HTR-8/SVneo (cell line): ENCODE measurements around a stretch of chr11.

GRCh38 chr11:112778591-112778854 is 182.7 kb upstream of the NCAM1 start:
- RRBS: no CpG with 5 or more reads among the region's 5 CpGs

DNA sequence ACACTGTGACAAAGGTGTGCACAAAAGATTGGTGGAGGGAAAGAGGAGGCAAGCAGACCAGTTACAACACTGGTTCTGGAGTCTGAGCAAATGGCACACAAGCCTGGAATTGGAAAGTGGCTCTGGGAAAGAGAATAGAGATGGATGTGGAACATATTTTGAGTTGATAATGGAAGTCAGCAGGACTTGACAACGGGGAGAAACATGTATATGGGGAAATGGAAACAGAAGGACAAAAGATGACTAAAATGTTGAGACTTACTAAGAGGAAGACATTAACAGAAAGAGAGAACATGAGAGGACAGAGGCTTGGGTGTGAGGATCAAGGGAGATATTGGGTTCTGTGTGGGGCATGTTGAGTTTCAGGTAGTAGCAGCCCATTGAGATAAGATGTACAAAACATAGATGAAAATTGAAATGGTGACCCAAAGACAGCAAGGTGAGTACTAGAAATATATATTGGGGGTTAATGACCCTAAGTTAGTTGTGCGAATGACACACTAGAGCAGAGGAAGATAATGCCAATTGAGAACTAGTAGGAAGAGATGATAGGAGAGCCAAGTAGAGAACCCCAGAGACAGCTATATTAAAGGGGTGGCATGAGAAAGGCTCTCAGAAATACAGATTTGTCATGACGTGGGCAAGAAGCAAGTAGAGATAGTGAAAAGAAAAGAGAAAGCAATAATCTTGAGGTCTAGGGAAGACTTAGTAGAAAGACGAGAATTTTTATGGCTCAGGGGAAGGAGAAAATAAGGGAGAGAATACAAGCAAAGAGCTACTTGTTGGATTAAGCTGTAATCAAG is 158.2 kb upstream of the TTC12 start:
- RRBS: no CpG with 5 or more reads among the region's 4 CpGs

GRCh38 chr11:114085877-114086641 is 26.5 kb downstream of the ZBTB16 start:
- RRBS: no CpG with 5 or more reads among the region's 9 CpGs

DNA sequence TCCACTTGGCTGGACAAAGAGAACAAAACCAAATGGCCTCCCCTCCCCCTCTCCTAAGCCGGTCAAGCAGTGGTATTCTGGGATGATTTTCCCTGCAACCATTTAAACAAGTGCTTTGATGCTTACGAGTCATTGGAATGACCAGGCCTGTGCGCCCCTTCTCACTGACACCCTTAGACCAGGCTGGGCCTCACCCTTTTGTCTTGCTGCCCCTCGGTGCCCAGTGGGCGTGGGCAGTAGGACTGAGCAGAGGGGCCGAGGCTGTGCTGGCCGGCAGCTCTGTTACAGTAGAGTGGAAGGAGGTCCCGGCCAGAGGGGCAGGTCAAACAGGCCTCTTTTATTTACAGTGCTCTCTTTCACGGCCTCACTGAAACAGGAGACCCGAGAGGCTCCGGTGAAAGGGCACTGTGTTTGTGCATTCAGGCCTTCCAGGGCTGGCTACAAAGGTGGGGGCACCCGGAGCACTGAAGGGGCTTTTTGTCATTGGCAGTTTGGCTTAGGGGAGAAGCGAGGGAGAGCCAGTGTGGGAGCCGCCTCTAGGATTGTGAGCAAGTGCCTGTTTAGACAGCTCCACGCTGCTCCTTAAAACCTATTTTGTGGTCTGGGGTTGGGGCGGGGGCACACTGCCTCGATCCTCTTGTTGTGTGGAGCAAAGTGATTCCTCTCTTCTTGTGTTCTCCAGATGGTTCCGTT is 32.4 kb downstream of the ZBTB16 start:
- RRBS: 54% methylated on average over 5 of the region's 18 CpGs

GRCh38 chr11:114153124-114153852 is 93.8 kb downstream of the ZBTB16 start:
- RRBS: no CpG with 5 or more reads among the region's 6 CpGs

- RRBS: 60% methylated on average over 11 of the region's 15 CpGs
Measured at GRCh38 chr11:114155030-114155604, 95.6 kb downstream of the ZBTB16 start.

GRCh38 chr11:114162711-114163840 is 103.6 kb downstream of the ZBTB16 start:
- RRBS: no CpG with 5 or more reads among the region's 24 CpGs

GRCh38 chr11:114187024-114187994 is 108.9 kb upstream of the NNMT start:
- RRBS: no CpG with 5 or more reads among the region's 11 CpGs

DNA sequence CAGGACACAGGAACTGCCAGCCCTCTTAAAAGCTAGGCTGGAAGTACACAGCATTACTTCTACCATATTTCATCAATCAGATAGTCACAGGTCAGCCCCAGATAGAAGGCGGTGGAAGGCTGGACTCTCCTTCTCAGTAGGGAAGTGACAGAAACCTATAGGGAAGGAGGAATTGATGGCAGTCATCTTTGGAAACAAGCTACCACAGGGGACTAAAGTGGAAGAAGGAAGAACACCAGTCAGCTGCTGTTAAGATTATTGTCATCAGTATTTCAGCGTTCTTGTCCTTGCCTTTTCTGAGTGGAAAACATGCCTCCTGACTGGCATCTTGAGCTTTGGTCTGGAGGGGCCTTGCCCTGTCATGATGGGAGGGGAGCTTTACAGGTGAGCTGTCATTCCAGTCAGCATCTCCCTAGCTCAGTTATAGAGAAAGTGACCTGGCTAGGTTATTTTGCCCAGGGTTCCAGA is 103.9 kb upstream of the NNMT start:
- RRBS: no CpG with 5 or more reads among the region's 2 CpGs

- RRBS: no CpG with 5 or more reads among the region's 8 CpGs
Measured at GRCh38 chr11:114219540-114220542, 76.4 kb upstream of the NNMT start.

DNA sequence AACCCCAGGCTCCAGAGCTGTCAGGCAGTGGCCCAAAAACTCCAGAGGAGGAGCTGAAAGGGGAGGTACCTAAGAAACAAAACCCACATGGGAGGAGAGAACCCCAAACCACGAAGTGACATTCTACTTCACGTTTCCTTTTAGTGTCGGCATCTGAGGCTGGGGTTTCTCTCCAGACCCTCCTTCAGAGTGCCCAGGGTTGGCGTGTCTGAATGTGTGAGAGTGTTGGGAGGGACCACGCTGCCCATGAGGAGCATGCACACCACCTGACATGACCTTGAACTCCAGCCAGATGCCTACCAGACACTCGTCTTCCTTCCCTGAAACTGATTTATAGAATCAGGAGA is 69.8 kb upstream of the NNMT start:
- RRBS: no CpG with 5 or more reads among the region's 6 CpGs

GRCh38 chr11:114254846-114255388 is 41.3 kb upstream of the NNMT start:
- RRBS: no CpG with 5 or more reads among the region's 10 CpGs

GRCh38 chr11:114255389-114255791 is 40.8 kb upstream of the NNMT start:
- RRBS: no CpG with 5 or more reads among the region's 11 CpGs

DNA sequence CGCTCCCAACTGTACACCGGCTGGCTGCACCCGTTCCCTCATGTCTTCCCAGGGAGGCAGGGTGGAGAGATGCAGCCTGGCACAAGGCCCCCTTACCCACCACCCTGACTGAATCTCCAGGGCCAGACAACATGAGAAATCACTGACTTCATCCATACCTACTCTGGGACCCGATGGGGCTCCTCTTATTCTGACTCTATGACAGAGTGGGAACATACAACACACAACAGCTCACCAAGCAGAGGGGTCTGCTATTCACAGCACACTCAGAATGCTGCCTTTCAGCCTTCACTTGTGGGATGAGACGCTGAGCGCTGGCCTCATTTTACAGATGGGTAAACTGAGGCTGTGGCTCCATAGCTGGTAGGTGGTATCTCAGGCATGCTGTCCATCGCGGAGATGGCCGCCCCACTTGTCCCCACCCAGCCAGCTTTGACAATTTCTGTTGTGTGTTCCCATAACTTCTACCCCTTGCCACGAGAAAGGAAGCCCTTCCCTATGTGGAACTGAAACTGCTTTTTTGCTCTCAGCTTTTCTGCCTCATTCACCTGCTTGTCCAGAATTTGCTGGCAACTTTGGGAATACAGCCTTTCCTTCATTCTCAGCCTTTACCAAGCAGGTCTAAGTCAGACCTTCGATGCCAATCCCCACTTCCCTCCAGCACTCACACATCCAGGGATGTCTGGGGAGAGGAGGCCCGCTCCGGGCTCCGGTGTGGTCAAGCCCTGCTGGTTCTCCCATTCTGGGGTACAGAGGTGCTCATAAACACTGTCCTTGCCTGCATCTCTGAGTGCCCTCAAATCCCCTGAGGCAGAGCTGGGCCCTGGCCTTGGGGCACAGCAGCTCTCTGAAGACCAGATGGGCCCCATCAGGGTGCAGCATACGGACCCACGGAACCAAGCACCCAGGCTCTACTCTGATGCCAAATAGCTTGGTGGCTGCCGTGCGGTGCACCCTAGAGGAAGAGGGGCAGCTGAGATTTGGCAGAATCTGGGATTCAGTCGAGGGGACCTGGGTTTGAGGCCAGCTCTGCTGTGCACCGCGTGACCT is 36.0 kb upstream of the NNMT start:
- RRBS: no CpG with 5 or more reads among the region's 21 CpGs

DNA sequence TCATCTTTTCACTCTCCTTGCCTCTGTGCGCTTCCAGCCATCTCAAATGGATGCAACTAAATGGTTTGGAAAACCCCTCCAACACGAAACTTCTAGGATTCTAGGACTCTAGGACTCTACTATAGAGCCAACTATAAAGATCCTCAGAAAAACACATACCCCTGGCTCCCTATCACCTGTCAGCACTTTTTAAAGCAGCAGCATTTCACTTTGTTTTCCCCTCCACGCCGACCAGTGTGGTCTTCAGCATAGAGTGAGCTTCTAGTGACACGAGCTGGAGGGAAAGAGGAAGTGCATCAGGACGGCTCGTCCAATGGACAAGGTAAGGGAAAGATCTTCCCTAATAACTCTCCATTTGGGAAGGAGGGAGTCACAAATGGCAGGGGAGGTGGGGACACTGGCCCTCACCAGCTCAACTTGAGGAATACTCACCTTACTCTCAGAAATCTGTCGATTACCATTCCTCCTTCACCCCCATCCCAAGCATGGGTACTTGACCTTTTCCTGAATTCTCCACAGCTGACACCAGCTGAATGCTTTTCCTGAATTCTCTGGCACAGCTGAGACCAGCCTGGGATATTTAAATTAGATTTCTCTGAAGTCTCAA is 33.5 kb upstream of the NNMT start:
- RRBS: no CpG with 5 or more reads among the region's 8 CpGs

- RRBS: no CpG with 5 or more reads among the region's 5 CpGs
Measured at GRCh38 chr11:114277613-114278101, 18.5 kb upstream of the NNMT start.

DNA sequence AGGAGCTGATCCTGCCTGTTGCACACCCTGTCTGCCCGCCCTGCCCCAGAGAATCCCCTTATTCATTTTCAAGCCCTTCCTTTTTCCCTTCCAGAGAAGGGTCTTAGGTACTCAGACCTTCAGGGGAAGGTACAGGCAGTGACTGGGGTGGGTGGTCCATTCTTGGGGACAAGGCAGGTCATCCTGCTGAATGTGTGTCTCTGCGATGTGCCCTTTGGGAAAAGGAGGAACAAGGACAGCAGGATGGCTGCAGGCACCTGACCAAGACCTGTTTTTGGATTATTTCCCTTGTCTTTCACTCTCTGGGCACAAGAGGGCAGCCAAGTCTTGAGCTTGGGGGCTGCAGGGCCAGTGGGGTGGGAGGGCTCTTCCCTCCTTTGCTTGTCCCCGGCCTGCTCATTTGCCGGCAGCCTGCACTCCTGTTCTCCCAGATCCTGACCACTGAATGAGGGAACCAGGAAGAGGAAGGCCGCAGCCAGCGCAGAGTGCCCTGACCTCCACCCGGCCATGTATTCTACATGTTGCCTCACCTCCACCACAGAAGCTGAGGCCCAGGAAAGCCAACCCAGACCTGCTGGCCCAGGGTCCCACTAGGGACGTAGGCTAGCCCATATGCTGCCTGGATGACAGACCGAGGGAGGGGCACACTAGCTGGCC is 15.6 kb upstream of the NNMT start:
- RRBS: 9% methylated on average over 4 of the region's 9 CpGs

DNA sequence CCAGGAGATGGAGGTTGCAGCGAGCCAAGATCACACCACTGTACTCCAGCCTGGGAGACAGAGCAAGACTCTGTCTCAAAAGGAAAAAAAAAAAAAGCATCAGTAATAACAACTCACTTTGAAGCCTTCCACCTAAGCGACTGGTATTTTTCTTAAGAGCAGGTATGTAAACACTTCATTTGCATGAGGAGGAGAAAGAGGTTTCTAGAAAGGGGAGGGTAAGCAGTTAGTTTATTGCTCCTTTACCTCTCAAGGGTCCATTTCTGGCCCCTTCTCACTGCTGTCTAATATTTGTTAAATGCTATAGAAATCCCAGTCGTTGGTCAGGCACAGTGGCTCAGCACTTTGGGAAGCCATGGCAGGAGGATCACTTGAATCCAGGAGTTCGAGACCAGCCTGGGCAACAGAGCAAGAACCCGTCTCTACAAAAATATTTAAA is 22.7 kb downstream of the NNMT start:
- RRBS: no CpG with 5 or more reads among the region's 5 CpGs

DNA sequence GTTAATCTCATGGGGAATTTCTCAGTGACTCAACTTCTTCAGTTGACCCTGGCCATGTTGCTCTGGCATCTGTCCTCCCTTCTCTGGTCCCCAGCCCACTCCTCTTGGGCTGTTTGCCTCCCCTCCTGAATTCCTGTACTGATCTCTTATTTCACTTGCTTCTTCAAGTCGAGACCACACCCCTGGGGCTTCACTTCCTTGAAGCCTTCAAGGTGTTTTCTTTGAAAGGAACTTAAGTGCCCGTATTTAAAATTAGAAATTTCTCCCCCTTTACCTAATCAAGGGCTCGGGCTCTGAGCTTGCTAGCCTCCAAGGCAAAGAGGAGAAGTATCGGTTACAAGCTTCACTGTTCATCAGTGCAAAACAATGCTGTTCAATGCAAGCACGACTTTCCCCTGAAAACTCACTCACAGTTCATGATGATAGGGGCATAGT is 23.8 kb downstream of the NNMT start:
- RRBS: no CpG with 5 or more reads among the region's 5 CpGs

DNA sequence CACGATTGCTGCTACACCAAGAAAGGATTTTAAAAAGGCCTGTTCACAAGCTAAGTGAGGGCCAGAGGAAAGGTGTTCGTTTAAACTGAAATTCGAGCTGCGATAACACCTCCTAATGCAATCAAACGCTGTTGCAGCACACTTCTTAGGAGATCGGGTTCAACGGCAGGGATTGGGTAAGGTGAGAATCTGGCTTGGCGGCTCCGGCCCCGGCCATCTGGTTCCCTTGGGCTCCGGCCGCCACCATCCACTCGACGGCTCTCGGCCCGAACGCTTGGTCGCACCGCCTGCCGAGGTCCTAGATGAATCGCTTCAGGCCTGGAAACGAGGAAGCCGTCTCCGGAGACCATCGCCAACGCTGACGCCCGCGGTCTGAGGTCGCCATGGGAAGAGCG is 434 bp downstream of the C11orf71 start:
- RRBS: under 1% methylated on average over 16 of the region's 31 CpGs